Measurements from ENCODE around the genes RSC1A1, FAM131C, FBXO42 and SPATA21.

- PRO-cap = no peak
Measured at GRCh38 chr1:15659299-15659827, at the start of gene RSC1A1. RSC1A1 (plus strand) TSS chr1:15659713.

GRCh38 chr1:15680037-15680518, 4.0 kb upstream of the PLEKHM2 start:
- PRO-cap = no peak

- PRO-cap = no peak
Measured at GRCh38 chr1:15714440-15714894, 21.6 kb upstream of the SLC25A34 start.

DNA sequence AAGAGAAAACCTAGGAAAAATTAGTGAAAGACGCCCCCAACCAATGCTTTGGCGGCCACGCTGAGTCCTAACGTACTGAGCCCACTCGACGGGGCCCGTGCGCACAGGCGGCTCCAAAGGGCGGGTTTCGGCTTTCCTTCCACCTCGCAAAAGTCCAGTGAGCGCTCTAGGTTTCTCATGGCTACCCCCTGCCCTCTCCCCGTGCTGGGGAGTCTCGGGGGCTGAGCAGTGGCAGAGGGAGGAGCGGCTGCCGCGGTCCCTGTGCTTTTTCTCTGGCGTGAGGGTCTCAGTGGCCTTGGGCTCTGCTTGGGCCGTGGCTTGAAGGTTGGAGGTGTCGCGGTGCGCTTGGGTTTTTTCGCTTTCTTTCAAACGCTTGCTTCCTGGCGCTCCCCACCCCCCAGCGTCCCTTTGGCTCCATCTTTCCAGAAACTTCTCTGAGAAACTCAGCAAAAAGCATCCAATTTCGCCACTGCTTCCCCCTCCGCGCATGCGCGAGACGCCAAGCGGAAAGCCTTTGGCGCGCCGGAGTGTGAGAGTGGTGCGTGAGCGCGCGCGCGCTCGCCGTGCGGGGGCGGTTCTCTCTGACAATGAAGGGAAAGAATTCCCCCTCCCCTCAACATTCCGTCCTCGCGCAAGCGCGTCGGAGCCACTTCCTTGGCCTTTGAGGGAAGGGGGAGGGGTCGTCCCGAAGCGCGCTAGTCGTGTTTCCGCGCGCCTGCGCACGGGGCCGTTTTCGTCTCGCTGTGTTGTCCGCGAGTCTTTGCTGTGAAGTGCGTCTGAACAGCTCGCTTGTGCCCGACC, 11.9 kb upstream of the SPEN start:
- PRO-cap = bidirectional peak, plus-strand start at position 211 of the sequence, minus-strand start at position 206 of the sequence; bidirectional peak, plus-strand start at position 746 of the sequence, minus-strand start at position 436 of the sequence

DNA sequence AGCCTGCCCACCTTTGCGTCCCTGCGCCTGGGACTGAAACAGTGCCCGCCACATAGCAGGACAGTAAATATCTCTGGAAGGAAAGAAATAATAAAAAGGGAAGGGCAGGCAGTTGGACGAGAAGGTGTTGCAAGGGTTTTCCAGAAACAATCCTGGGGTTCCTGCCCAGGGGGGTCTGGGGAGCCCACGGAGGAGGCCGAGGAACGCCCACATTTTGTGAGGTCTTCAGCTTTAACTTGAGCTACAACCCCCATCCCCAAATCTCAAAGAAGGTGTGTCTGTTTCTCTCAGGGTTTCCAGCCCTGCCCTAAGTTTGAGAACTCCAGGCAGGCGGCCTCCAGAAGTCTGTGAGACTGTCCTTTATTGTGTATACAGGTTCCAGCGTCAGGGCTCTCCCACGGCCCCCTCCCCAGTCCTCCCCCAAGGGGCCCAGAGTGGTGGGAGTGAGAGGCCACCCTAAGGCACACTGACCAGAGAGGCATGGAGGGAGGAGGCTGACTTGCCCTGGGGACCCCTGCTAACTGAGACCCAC, 4.1 kb downstream of the HSPB7 start:
- PRO-cap = no peak

GRCh38 chr1:16018834-16018965, 857 bp upstream of the HSPB7 start:
- PRO-cap = no peak

- PRO-cap = unidirectional peak, minus-strand start at chr1:16073651
Measured at GRCh38 chr1:16073398-16074172, at the start of gene FAM131C. FAM131C (minus strand) TSS chr1:16073651.

DNA sequence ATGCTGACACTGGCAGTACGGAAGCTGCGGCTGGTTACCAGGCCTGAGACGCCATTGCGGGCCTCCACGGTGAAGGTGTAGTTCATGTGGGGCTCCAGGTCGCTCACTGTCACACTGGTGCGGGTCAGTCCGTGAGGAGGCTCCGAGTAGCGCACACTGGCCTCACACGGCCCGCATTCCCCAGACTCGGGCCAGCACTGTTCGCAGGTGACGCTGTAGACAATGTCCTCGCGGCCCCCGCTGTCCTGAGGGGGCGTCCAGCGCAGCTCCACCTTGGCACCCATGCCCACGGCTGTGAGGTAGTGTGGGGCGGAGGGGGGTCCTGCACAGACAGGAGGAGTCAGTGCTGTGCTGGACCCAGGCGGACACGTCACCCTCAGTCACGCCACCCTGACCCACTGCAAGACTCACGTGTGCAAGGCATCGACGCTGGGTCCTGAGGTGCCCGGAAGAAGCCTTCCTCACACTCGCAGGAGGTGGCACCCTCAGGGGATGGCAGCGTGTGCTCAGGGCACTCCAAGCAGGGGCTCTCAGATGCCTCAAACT, 17.9 kb downstream of the EPHA2 start:
- PRO-cap = unidirectional peak, minus-strand start at position 242 of the sequence

- PRO-cap = no peak
Measured at GRCh38 chr1:16148227-16149242, 7.3 kb downstream of the EPHA2 start.

GRCh38 chr1:16152330-16153611, 3.1 kb downstream of the EPHA2 start:
- PRO-cap = bidirectional peak, plus-strand start at chr1:16153374, minus-strand start at chr1:16153312

GRCh38 chr1:16180332-16180830, 24.5 kb upstream of the EPHA2 start:
- PRO-cap = no peak

- PRO-cap = bidirectional peak, plus-strand start at chr1:16182152, minus-strand start at chr1:16181908
Measured at GRCh38 chr1:16181596-16182268, 25.9 kb upstream of the EPHA2 start.

DNA sequence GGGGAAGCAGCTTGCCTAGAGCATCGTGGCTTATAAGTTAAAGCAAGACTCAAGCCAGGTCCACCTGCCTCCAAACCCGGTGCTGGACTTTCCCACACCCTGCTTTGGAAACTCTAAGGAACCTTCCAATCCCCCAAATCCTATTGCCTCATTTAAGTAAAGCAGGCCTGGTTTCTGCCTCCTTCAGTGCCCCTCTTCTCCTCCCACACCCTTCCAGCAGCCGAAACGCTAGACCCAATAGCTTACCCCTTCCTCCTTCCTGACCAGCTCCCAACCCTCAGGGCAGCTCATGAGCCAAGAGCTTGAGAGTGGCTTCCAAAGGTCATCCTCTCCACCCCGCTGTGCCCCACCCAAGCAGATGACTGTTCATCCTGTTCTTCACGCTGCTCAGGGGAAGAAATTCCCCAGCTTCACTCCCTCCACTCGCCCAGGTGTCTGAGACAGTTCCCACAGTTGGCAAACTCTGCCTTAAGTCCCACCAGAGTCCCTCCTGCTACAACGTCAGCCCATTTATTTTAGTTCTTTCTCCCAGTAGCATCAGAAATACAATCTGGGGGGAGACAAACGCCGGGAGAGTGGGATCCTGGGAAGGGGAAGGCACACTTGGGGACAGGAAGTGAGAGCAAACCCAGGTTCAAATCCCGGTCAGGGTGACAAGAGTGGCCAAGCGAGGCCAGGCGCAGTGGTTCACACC, 23.4 kb downstream of the ARHGEF19 start:
- PRO-cap = no peak

GRCh38 chr1:16248380-16249174, 11.6 kb upstream of the CPLANE2 start:
- PRO-cap = no peak

- PRO-cap = unidirectional peak, plus-strand start at chr1:16250097
Measured at GRCh38 chr1:16249797-16250291, 12.9 kb upstream of the CPLANE2 start.

- PRO-cap = bidirectional peak, plus-strand start at chr1:16352187, minus-strand start at chr1:16352195; bidirectional peak, plus-strand start at chr1:16352606, minus-strand start at chr1:16352439
Measured at GRCh38 chr1:16351779-16352750, at the start of gene FBXO42. FBXO42 (minus strand) TSS chr1:16352480.

GRCh38 chr1:16379979-16380370, 12.9 kb downstream of the SZRD1 start:
- PRO-cap = no peak

- PRO-cap = no peak
Measured at GRCh38 chr1:16394985-16395388, 27.9 kb downstream of the SZRD1 start.

DNA sequence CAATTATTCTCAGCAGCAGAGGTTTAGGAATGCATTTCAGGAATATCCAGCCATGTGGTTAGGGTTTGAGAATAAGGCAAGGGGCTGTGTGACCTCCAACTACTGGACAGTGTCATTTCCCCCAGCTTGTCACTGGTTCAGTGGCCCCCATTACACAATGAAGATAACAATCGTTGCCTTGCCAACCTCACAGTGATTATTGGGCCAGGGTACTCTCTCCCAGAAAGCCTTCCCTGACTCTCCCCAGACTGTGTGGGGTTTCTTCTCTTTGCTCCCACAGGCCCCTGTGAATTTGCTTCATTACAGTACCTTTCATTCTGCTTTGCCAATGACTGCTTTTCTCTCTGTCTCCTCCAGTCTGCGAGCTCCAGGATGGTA, at the start of gene SPATA21:
Gene SPATA21 (minus strand): TSS at position 142 of the 378 bp plus-strand sequence.
- PRO-cap = no peak

- PRO-cap = no peak
Measured at GRCh38 chr1:16443813-16444871, 3.6 kb downstream of the NECAP2 start.